Airway epithelial cell (primary cell): ENCODE measurements around the gene TLE3.

DNA sequence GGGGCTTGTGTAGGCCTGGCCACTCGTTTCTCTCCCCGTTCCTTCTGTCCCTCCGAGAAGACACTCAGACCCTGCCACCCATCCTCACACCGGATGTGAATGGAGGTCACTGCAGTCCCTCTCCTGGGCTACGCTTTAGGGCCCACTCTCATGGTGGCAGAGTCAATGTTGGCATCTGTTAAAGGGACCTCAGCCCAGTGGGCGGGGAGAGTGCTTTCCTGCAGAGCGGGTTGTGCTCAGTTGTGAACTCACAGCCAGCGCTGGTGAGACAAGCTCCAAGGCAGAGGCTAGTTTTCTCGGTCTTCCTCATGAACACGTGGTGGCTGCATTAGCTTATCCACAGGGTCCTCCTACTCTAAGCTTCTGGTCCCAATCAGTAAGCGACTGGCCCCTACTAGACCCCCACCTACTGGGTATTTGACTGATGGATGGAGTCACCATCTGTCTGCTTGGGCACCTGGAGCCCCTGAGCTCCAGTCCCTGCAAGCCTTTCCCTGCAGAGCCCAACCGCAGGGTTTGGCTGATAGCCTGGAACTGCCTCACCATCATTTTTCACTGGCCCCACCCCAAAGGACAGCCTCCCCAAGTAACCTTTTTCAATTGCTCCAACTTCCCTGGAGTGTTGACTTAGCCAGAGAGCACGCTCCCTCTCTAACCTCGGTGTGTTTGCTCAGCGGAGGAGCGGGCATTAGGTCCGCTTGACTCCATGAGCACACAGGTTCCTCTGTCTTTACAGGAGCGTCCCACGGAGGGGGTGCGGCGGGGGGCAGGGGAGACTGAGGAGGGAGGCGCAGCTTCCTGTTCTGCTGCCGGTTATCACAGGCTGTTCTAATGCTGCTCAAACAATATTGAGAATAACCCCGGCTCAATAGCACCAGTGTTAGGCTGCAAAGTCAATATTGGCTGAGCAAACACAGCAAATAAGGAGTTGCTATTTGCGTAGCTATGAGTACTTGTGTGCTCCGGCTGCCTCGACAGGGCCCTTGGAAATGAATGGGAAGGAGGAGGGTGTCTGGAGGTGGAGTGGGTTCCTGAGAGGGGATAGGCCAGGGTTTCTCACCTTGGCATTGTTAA lies 141.6 kb downstream of the RPLP1 start:
- RAMPAGE, long total RNA: no peak

- RAMPAGE, long total RNA: no peak
Observed at GRCh38 chr15:69666384-69667569, 214.2 kb downstream of the RPLP1 start.

- RAMPAGE, long total RNA: no peak
Observed at GRCh38 chr15:69758876-69759560, 306.4 kb downstream of the RPLP1 start.

- RAMPAGE, long total RNA: no peak
Observed at GRCh38 chr15:70049271-70050023, 48.3 kb downstream of the TLE3 start.

DNA sequence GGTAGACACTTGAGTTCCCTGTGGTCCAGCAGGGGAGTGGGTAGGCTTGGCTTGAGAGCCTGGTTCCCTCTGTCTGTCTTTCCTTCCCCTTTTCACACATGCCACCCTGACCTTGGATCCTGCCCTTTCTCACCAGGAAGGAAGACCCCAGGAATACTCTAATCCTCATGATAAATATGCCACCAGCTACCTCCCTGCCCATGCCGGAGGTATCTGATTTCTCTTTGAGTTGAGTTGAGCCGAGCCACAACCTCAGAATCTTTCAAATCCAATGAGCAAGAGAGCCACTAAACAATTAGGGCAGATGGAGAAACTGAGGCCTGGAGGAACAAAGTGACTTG lies 26.4 kb downstream of the TLE3 start:
- RAMPAGE, long total RNA: no peak

DNA sequence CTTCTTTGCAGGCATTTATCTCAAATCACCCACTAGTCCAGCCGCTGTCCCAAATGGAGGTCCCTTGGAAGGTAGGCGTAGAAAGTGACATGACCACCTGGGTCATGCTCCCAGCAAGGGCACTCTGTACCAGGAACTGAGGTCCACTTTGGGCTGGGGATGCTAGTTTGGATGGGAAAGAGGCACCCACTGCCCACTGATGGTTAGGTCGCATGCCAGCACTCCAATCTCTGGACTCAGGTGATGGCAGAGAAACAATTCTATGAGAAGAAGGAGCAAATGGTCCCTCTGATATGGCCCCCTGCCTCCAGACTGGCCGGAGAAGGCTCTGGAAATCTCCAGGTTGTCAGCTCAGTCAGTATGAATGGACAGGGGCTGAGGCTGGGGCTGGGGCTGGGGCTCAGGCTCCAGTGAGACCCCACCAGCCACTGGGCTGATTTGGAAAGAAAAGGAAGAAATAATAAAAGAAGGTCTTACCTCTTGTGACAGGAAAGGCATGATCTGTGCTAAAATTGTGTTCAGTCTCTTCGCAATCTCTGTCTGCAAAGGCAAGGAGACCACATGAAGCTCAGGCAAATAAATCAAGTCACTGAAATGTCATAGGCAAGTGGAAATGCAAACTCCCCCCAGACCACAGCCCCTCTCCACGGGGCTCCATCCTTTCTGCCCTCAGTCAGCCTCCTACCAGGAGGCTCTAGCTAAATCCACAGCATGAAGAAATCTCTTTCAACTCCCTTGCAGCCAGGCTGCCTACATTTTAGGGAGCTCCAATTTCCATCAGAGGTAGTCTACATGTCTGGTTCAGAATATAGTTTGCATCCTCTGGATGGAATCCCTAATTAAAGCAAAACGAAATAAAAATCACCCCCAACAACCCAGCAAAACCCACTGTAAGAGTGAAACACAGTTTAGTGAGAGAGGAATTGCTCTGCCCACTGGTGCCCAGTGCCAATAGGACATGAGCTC lies 21.8 kb downstream of the TLE3 start:
- RAMPAGE, long total RNA: no peak

DNA sequence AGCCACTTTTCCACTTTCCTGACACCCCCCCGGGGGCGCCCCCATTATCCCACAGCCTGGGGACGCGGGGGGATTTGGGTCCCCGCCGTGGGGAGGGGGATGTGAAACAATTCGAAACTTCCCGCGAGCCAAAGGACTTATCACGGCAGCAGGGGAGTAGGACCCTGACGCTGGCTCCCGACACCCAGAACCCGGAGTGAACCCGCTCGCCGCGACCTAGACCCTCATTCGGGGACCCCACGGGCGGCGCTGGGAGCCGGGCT lies 2.1 kb downstream of the TLE3 start:
- RAMPAGE, long total RNA: no peak

- RAMPAGE, long total RNA: no peak
Observed at GRCh38 chr15:70097224-70098212, at the start of gene TLE3. Gene TLE3 (minus strand): TSS chr15:70097917.

GRCh38 chr15:70195630-70196502 lies 98.1 kb upstream of the TLE3 start:
- RAMPAGE, long total RNA: no peak

GRCh38 chr15:70263972-70264493 lies 166.3 kb upstream of the TLE3 start:
- RAMPAGE, long total RNA: no peak

DNA sequence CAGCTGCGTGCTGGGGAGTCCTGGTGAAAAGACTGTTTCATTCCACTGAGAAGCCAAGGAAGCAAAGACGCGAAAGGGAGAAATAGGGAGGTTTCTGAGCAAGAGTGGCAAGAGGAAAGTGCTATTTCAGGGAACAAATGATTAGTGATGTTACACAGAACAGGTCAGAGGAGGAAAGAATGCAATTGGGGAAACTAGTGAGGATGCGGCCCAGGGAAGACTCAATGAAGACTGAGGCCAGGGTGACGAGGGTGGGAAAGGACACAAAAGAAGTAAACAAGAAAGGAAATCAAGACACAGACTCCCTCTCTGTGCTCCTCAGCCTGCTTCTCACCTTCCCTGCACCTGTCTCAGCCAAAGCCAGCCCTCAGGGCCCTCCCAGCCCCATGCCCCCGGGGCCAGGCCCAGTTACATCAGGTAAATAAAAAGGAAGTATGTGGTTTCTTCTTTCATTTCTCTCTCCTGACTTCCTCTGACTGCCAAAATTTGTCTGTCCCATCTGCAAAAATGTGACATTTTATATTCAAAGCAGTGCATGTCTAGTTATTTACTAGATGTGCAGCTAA lies 328.1 kb downstream of the UACA start:
- RAMPAGE, long total RNA: no peak

GRCh38 chr15:70487394-70487963 lies 275.9 kb downstream of the UACA start:
- RAMPAGE, long total RNA: no peak

DNA sequence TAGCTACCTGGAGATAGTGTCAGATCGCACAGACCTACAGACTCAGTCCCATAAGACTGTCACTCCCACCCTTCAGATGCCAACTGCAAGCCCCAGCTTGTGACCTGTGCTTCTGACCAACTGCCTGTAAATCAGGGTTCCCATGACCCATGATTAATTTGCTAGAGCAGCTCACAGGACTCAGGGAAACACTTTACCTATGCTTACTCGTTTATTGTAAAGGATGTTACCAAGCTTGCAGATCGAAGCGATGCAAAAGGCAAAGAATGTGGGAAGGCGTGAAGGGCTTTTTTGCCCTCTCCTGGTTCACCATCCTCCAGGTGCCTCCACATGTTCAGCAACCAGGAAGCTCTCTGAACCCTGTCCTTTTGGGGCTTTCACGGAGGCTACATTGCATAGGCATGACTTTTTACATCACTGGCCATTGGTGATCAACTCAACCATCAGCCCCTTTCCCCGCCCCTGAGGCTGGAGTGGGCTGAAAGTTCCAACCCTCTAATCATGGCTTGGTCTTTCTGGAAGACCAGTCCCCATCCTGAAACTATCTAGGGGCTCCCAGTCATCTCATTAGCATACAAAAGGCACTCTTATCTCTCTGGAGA lies 52.8 kb downstream of the UACA start:
- RAMPAGE, long total RNA: no peak

- RAMPAGE, long total RNA: no peak
Observed at GRCh38 chr15:70767924-70768655, 4.7 kb upstream of the UACA start.

- RAMPAGE, long total RNA: no peak
Observed at GRCh38 chr15:70789301-70789500, 25.8 kb upstream of the UACA start.

DNA sequence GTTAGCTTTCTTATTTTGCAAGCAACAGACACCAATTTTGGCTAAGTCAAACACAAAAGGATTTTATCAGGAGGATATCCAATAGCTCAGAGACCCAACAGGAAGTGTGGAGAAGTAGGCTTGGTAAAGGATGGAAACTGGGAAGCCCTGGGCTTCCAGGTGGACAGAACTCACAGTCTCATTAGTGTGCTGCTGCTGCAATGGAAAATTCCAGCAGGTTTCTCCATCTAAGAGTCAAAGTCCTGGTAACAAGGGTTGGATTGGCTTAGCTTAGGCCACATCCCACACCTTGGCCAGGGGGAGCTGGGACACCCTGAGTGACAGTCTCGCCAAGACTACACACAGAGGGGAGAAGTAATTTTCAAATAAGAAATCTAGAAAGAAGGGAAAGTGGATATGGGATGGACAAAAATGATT lies 158.5 kb downstream of the THSD4 start:
- RAMPAGE, long total RNA: no peak

DNA sequence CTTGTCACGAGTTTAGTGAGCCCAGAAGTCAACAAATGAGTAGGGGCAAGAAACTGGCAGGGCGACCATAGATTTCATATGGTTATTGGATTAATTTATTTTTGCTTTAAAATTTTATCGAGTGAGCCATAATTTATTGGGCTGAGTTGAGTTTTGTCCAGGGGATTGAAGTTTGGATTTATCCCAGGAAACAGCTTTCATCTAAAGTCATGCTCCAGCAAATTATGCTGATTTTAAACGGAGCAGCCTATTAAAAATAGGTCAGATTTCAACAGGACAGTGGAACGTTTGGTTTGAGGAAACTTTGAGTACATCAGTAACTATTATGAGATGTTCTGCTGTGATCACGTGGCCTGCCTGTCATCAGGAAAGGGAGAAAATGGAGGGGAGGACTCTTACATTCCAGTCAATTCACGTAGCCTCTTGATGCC lies 163.5 kb downstream of the THSD4 start:
- RAMPAGE, long total RNA: no peak

GRCh38 chr15:71280499-71281061 lies 165.3 kb downstream of the THSD4 start:
- RAMPAGE, long total RNA: no peak

- RAMPAGE, long total RNA: no peak
Observed at GRCh38 chr15:71294518-71295691, 179.6 kb downstream of the THSD4 start.

- RAMPAGE, long total RNA: no peak
Observed at GRCh38 chr15:71366854-71367294, 251.6 kb downstream of the THSD4 start.